Vermiform appendix (tissue), 1 donor: ENCODE measurements around the genes ICOSLG, TRPM2 and KRTAP10-7.

DNA sequence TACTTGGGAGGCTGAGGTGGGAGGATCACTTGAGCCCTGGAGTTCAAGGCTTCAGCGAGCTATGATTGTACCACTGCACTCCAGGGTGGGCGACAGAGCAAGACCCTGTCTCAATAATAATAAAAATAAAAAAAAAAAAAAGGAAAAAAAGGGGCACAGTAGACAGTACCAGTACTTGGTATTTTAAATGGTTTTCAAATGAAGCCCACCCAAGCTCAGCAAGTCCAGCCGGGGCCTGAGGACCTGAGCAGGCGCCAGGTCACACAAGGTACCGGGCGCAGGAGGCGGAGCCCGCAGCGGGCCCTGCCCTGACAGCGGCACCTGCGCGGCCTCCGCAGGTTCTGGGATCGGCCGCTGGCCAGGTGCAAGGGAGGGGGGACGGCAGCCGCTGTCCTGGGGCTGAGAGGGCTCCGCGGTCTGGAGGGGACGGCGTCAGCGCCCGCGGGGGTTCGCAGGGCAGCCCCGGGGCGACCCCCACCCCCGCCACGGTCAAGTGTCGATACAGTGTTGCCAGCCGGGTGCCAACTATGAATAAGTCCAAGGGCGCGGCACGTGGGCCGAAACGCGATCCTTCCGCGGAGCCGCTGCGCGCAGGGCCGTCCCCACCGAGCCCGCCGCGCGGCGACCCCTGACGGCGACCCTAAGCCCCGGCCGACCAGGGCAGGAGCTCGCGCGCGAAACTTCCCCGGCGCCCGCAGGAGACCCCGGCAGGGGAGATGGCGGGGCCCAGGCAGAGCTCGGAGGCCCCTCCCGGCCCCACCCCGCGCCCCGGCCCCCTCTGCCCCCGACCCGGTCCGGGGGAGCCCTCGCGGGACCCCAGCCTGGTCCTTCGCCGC, 805 bp upstream of the AGPAT3 start:
- PRO-cap: unidirectional peak, plus-strand start at position 347 of the sequence; unidirectional peak, plus-strand start at position 567 of the sequence

DNA sequence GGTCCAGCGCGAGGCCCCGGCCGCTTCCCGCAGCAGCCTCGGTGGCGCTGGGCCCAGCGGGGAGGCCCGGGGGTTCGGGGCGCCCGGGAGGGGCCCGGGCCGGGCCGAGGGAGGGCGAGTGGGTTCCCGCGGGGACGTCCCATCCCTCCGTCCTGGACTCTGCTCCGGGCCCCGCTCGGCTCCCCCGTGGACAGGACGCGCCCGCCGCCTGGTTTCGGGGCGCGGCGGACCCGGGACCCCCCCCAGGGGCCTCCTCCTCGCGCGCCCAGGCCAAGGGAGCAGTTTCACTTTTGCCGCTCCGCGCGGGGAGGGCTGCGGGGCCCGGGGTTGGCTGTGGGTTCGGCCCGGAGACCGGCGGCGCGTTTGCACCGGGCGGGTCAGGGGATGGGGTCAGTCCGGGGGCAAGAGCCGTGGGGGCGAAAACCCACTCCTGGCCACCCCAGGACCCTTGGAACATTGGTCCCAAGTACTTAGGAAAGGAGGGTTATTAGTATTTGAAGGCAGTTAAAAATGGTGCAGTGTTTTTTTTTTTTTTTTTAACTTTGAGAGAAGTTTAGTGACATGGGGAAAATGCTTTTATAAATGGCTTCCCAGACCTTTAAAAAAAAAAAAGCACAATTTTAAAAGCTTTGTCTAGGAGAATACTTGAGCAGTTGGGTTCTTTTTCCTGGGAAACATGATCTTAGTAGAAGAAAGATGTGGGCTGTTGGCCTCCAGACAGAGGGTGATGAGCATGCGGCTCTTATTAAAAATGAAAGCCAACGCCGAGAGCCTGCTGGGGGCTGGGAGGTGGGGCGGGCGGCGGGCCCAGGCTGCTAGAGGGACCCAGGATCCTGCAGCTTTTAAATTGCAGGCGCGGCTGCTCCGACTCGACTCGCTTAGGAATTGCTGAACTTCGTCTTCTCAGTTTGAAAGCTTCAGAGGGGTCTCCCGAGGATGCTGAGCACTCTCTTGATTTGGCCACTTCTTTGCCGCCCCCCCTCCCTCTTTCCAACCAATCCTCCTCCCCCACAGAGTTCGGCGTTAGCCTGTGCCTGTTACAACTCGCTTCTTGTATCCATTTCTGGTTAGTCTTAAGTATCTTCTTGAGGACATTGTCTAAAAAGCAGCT, 932 bp downstream of the AGPAT3 start:
- PRO-cap: bidirectional peak, plus-strand start at position 374 of the sequence, minus-strand start at position 154 of the sequence; bidirectional peak, plus-strand start at position 853 of the sequence, minus-strand start at position 719 of the sequence

DNA sequence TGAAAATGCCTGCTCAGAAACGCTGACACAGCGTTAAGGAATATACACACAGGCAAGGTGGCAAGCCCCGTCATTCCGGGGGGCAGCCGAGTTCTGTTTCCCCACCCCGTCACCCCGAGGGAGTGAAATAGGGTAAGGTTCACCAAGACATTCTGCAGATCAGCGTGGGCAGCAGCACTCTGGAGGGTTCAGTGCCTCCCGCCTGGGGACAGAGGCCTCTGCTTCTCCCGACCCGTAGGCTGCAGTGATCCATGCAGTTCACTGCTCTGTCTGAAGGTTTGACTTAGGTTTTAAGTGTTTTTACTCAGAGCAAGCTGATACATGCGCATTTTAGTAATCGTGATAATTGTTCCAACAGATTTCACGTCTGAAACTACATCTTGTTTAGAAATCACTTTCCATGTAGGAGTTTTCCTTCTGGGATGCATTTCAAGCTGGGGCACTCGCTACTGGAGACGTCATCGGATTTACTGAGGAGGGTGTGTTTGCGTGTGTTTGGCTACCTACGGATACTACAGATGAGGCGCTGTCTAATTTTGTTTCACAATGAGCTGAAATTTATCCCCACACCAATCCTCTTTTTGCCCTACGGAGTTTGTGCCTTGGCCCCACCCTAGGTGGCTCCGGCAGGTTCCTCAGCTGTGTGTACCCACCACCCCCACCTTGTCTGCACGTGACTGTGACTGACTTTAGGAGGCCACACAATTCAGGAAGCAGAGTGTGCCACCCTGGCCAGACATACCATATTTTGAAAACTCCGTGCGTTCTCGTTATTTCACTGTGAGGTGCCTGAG, 63.5 kb downstream of the AGPAT3 start:
- PRO-cap: no peak

DNA sequence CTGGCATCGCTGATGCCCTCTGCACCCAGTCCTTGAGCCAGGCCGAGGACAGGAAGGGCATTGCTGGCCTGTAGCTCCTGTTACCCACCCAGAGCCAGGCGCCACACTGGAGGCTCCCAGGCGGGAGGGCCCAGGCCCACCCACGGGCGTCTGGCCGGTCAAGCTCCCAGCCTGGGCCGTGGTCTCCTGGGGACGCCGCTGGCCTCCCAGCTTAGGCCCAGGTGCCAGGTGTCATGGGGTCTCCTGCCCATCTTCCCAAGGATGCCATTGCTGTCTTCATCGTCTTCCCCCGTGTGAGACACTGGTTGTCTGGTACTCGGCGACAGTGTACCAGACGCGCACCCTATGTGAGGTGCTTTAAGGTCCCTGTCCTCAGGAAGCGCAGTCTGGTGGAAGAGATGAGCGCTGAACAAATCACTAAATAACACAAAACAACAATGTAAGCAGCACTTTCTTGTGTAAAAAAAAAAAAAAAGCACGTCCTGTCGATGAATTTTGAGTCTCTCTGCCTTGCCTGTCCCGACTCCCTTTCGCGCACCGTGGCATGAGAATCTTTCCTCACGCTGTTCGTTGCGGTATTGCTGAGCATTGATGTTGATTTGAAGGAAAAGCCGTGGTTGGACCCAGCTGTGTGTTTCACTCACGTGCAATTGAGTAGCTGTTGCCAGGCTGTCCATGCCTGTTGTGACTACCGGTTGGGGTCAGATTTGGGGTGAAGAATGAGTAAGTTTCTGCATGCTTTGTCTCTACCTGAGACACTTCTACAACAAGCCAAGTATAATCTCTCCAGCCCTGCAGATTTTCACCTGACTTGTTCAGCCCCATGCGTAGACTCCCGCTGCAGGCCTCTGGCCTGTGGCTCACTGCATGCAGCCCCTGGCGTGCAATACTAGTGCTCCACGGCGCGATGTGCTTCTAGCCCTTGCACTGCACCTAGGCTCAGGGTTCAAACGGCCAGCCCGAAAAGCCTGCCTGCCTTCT, 26.9 kb upstream of the TRAPPC10 start:
- PRO-cap: no peak

GRCh38 chr21:44013342-44013809, 1.3 kb downstream of the TRAPPC10 start:
- PRO-cap: bidirectional peak, plus-strand start at chr21:44013572, minus-strand start at chr21:44013518

- PRO-cap: no peak
These were observed 23.6 kb downstream of the TRAPPC10 start for GRCh38 chr21:44035654-44036198.

GRCh38 chr21:44036199-44037229, 24.4 kb downstream of the TRAPPC10 start:
- PRO-cap: no peak

- PRO-cap: no peak
These were observed 47.5 kb downstream of the TRAPPC10 start for GRCh38 chr21:44059562-44060129.

DNA sequence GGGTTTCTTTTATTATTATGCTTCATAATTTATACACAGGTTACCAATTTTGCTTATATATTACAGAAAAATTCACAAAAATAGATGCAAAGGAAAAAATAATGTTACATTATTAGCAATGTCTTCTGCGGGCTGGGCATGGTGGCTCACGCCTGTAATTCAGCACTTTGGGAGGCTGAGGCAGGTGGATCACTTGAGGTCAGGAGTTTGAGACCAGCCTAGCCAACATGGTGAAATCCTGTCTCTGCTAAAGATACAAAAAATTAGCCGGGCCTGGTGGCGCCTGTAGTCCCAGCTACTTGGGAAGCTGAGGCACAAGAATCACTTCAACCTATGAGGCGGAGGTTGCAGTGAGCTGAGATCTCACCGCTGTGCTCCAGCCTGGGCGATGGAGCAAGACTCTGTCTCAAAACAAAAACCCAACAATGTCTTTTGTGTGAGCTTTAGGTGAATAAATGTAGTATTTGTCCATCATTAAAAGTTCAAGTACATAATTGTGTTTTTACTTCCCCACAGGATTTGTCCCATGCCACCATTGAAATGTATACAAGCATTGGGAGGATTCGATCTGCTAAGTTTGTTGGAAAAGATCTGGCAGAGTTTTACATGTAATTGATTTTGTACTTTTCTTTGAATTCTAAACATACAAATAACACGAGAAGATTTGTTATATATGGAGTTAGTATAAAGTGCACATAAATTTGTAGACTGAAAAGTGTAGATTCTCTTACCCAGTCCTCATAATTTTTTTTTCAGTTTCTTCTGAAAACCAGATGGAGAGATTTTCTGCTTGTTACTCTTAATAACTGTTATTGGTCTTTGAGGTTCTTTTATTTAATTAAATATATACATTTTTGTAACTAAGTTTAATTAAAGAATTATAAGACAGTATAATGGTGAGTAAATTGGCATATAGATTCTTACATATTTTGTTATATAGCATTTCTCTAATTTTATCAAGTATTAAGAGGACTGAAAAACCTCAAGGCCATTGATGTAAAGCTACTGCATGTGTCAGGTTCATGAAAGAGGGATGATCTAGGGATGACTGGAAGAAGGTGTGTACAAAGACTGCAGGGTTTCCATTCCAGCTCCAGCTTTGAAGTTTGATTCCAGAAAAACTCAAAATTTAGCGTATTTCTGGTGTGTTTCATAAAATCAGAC, 29.6 kb upstream of the PWP2 start:
- PRO-cap: no peak

DNA sequence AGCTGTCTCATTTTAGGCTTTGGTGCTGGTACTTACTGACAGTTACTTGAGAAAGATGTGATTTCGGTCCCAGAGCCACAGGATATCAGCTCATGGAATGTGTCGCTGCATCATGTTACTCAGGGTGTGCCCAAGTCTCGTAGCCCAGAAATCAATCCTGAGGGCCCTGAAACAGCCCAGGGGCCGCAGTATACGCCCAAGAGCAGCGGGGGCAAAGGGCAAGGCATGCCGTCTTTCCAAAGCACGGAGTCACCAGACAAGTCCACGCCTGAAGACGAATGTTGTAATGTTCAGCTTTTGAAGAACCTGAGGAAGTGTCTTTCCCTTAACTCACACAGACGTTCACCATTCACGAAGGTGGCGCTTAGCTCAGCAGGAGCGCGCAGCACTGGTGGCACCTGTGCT, 18.9 kb upstream of the PWP2 start:
- PRO-cap: no peak

DNA sequence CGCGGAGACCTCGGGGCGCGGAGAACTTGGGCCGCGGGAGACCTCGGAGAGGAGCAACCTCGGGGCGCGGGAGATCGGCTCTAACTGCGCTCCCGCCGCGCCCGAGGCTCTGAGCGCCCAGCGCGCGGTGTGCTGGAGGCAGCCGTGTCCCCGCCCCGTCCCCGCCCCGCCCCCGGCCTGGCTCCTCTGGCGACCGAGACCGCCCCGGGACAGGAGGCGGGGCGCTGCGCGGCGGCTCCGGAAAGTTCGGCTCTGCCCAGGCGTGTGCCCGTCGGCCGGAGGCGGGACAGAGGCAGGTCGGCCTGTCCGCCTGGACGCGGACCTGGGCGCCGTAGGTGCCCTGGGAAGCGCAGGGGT, at the start of gene ICOSLG:
ICOSLG (minus strand) TSS at position 88 of the 357 bp plus-strand sequence.
- PRO-cap: no peak

DNA sequence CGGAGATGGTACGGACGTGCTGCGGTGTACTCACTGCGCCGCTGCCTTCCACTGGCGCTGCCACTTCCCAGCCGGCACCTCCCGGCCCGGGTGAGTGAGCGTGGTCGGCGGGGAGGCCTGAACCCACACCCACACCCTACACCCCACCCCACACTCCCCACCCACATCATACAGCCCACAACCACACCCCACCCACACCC, 6.1 kb upstream of the PFKL start:
- PRO-cap: no peak

- PRO-cap: no peak
These were observed 16.5 kb downstream of the CFAP410 start for GRCh38 chr21:44322560-44323282.

- PRO-cap: unidirectional peak, plus-strand start at chr21:44353621
These were observed at the start of gene TRPM2 for GRCh38 chr21:44353042-44354130. Gene TRPM2 (plus strand): TSS chr21:44353621.

DNA sequence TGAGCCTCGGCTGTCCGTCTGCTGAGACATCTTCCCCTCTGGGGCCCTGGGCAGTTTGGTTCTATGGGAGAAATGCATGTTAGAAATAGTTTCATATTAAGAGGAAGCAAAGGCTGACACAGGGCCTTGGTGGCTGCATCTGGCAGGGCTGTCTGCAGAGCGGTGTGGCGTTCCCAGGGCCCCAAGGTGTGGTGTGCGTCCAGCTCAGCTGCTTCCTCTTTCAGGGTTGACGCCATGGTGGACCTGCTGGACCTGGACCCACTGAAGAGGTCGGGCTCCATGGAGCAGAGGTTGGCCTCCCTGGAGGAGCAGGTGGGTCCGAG, 31.9 kb upstream of the LRRC3 start:
- PRO-cap: no peak

GRCh38 chr21:44455656-44456287, 462 bp downstream of the LRRC3 start:
- PRO-cap: no peak

GRCh38 chr21:44460856-44461821, 5.8 kb downstream of the LRRC3 start:
- PRO-cap: no peak

- PRO-cap: no peak
These were observed 22.5 kb downstream of the LRRC3 start for GRCh38 chr21:44477795-44478160.

DNA sequence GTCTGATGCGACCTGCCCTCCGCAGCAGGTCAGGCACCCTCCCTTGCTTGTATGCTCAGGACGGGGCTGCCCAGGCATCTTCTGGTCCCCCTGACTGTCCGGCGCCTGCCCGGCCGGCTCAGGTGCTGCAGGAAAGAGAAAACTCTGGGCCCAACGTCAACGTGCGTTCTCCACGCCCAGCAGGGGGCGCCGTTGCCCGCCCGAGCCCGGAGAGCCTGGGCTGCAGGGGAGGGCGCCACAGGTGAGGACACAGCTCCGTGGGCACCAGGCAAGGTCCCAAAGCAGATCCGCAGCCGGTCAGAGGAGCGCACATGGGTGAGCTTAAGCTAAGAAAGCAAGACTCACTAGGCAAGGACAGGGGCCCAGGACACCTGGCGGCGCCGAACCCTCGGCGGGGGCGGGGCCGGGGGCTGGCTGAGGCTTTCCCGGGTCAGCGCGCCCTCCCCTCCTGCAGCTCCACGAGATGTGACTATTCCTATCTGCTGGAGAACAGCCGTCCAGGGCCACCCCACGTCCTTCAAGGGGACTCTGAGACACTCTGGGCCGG, 29.4 kb downstream of the KRTAP10-1 start:
- PRO-cap: no peak

DNA sequence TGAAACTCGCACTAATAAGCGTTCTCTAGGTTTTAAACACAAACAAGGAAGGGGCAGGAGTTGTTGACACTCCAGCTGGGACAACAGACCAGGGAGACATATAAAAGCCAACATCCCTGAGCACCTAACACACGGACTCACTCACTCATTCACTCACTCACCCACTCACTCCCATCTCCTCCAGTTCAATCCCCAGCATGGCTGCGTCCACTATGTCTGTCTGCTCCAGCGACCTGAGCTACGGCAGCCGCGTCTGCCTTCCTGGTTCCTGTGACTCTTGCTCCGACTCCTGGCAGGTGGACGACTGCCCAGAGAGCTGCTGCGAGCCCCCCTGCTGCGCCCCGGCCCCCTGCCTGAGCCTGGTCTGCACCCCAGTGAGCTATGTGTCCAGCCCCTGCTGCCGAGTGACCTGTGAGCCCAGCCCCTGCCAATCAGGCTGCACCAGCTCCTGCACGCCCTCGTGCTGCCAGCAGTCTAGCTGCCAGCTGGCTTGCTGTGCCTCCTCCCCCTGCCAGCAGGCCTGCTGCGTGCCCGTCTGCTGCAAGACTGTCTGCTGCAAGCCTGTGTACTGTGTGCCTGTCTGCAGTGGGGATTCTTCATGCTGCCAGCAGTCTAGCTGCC, at the start of gene KRTAP10-7:
KRTAP10-7 (plus strand) TSS at position 173 of the 621 bp plus-strand sequence.
- PRO-cap: no peak